Progenitor cell of endocrine pancreas (in vitro differentiated cells): ENCODE measurements around a stretch of chr15.

DNA sequence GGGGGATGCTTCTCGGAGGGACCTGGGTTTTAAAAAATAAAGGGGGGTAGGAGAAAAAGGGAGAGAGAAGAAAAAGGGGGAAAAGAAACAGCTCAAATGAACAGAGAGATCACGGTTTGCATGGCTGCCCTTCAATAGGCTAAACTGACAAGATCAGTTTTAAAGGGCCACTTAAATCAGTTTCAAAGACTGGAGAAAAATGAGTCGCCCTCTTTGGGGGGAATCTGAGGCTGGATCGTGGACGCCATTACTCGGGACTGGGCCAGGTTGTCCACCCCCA, 6.1 kb downstream of the NR2F2 start:
- PRO-cap: no peak

DNA sequence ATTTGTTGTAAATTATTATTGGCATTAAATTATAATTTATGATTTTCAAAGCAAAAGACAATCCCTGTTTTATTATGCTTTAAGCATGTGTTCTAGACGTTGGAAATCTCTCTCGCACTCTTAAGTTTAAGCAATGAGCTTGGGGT, 9.6 kb downstream of the NR2F2 start:
- PRO-cap: no peak

GRCh38 chr15:96359652-96360556, 29.4 kb downstream of the NR2F2 start:
- PRO-cap: no peak

- PRO-cap: no peak
These were observed 86.1 kb downstream of the NR2F2 start for GRCh38 chr15:96416156-96417504.

GRCh38 chr15:96783051-96783545, 452.6 kb downstream of the NR2F2 start:
- PRO-cap: no peak

- PRO-cap: no peak
These were observed 566.5 kb downstream of the NR2F2 start for GRCh38 chr15:96896952-96897410.

DNA sequence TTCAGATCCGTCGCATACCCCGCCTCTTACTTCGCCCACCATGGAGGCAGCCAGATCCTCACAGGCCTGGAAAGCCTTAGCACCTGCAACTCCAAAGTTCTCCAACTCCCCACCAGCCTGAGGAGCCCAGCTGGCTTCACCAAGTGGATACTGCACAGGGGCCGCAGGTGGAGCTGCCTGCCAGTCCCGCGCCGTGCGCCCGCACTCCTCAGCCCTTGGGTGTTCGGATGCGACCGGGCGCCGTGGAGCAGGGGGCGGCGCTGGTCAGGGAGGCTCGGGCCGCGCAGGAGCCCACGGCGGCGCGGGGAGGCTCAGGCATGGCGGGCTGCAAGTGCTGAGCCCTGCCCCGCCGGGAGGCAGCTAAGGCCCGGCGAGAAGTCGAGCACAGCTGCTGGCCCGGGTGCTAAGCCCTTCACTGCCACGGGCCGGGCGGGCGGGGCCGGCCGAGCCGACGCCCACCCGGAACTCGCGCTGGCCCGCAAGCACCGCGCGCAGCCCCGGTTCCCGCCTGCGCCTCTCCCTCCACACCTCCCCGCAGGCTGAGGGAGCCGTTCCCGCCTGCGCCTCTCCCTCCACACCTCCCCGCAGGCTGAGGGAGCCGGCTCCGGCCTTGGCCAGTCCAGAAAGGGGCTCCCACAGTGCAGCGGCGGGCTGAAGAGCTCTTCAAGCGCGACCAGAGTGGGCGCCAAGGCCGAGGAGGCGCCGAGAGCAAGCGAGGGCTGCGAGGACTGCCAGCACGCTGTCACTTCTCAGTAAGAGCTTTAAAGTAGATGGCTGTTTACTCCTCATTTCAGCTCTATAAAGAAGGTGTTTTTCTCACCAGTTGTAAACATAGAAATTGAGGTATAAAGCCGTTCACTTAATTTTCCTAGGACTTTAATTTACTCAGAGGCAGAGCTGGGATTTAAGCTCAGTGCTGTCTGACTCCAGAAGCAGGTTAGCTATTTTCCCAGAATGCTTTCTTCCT, 653.8 kb downstream of the NR2F2 start:
- PRO-cap: bidirectional peak, plus-strand start at position 617 of the sequence, minus-strand start at position 333 of the sequence

DNA sequence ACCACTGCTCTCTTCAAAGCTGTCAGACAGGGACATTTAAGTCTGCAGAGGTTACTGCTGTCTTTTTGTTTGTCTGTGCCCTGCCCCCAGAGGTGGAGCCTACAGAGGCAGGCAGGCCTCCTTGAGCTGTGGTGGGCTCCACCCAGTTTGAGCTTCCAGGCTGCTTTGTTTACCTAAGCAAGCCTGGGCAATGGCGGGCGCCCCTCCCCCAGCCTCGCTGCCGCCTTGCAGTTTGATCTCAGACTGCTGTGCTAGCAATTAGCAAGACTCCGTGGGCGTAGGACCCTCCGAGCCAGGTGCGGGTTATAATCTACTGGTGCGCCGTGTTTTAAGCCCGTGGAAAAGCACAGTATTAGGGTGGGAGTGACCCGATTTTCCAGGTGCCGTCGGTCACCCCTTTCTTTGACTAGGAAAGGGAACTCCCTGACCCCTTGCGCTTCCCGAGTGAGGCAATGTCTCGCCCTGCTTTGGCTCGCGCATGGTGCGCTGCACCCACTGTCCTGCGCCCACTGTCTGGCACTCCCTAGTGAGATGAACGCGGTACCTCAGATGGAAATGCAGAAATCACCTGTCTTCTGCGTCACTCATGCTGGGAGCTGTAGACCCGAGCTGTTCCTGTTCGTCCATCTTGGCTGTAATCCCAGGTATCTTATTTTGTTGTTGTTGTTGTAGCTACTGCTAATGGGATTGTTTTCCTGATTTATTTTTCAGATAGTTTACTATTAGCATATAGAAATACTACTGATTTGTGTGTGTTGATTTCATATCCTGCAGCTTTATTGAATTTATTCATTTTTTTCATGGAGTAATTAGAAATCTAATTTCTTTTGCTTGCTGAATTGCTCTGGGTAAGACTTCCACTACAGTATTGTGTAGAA, 664.6 kb upstream of the ARRDC4 start:
- PRO-cap: unidirectional peak, plus-strand start at position 254 of the sequence; unidirectional peak, minus-strand start at position 425 of the sequence; unidirectional peak, minus-strand start at position 446 of the sequence; unidirectional peak, minus-strand start at position 499 of the sequence; unidirectional peak, minus-strand start at position 642 of the sequence

GRCh38 chr15:98076341-98076804, 115.9 kb downstream of the ARRDC4 start:
- PRO-cap: no peak

DNA sequence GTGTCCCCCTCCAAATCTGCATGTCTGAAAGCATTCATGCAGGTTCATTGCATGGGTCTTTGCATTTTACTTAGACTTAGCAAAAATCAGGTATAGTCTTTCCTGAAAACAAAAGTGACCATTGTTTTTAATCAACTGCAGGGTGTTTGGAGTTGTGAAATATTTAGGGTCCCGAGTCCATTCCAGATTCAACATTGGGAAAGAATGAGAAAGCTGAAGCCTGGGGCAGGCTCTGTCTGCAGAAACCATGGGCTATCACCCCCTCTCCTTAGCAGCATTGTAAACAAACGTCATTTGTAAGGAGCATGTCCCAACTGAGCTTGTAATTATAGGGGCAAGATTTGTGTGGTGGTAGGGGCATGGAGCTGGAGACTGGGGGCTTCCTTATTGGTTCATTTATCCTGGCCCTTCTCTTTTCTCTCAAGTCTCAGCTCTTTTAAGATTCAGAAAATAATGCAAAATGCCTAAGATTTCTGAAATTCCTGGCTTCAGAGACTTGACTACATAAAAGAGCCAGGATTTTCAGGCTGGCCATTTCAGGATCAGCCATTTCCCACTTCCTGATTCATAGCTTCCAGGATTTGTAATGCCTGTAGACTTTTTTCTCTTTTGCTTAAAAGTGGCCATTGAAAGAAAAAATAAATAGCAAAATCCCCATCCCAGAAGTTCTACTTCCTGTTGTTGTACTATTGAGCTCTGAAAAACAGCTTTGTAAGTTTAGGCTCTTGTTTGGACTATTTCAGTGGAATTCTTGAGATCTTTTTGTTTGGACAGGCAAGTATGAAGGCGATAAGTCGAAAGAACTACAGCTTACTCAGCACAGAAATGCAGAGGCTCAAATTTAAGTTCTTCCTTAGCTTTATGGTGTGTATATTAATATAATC, 23.1 kb downstream of the IGF1R start:
- PRO-cap: no peak

- PRO-cap: no peak
These were observed 66.5 kb downstream of the IGF1R start for GRCh38 chr15:98714637-98715425.

GRCh38 chr15:98723113-98723783, 74.9 kb downstream of the IGF1R start:
- PRO-cap: no peak

DNA sequence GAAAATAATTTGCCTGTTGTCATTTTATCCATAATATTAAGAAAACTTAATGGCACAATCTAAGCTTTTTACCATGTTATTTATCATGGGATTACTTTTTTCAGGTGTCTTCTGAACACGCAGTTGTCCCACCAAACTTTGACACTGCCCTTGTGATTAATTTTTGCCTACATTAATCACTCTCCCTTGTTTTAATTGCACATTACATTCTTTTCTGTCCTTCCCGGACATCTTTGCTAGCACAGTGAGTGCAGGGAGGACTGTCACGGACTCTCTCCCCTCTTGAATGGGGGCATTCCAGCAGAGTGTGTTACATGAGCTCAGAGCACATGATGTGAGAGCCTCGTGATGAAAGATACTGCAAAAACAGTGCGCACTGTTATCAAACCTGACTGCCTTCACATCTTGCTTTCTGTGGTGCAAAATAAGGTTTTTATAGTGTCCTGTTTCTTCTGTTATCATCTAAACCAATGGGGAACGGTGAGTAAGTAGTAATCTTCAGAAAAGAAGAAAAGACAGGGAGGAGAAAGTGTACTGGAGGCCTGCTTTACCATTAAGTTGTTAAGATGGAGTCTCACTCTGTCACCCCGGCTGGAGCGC, 167.6 kb downstream of the PGPEP1L start:
- PRO-cap: no peak

GRCh38 chr15:98854013-98855275, 153.1 kb downstream of the PGPEP1L start:
- PRO-cap: no peak

DNA sequence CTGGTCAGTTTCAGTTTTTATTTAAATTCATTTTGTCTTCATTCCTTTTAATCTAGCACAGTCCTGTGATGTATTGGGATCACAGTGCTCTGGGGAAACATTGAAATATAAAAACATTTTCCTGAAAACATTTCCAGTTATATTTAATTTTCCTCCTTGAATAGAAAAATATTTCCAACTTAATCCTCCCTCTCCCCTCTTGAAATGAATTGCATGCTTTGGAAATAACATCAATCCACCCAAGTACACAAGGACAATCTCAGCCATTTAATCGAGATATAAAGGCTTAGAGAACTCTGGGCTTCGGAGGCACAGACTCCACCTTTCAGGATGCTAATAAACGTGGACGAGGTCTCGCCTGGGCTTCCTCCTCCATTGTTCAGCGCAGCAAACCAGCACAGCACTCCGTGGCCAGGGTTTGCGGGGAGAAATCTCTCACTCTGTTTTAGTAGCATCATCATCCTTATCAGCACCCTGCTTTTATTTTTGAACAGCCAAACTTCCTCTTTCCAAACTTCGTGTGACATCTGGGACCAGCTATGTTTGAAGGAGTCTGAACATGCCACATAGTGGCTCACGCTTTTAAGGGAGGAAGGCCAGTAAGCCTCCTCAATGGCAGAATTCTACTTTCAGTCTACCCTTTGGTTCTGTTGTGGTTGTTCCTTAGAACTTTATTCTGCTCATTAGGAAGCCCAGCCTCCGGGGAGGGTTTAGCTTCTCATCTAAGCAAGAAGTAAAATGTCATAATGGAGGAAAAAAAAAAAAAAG, 149.1 kb downstream of the PGPEP1L start:
- PRO-cap: no peak

DNA sequence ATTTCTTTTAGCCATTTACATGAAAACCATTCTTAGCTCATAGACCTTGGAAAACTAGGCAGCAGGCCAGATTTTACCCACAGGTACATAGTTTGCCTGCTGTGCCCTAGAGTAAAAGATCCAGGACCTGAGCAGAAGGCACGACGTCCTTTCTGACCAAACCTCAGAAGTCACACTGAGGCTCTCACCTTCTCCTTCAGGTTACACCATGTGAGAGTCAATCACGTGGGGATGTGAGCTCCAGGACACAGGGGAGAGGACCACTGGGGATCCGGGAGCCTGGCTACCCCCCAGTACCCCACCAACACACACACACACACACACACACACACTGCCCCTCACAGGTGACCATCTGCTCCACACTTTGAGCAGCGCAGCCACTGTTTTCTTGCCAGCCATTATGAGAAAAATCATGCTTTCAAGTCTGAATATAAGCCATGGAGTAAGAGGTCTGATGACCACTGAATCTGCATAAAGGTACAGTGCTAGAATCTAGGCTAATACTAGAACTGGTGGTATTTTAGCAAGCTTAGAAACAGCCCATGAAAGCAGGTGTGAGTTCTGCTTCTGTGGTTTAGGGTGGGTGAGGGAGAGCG, 55.5 kb downstream of the PGPEP1L start:
- PRO-cap: no peak

DNA sequence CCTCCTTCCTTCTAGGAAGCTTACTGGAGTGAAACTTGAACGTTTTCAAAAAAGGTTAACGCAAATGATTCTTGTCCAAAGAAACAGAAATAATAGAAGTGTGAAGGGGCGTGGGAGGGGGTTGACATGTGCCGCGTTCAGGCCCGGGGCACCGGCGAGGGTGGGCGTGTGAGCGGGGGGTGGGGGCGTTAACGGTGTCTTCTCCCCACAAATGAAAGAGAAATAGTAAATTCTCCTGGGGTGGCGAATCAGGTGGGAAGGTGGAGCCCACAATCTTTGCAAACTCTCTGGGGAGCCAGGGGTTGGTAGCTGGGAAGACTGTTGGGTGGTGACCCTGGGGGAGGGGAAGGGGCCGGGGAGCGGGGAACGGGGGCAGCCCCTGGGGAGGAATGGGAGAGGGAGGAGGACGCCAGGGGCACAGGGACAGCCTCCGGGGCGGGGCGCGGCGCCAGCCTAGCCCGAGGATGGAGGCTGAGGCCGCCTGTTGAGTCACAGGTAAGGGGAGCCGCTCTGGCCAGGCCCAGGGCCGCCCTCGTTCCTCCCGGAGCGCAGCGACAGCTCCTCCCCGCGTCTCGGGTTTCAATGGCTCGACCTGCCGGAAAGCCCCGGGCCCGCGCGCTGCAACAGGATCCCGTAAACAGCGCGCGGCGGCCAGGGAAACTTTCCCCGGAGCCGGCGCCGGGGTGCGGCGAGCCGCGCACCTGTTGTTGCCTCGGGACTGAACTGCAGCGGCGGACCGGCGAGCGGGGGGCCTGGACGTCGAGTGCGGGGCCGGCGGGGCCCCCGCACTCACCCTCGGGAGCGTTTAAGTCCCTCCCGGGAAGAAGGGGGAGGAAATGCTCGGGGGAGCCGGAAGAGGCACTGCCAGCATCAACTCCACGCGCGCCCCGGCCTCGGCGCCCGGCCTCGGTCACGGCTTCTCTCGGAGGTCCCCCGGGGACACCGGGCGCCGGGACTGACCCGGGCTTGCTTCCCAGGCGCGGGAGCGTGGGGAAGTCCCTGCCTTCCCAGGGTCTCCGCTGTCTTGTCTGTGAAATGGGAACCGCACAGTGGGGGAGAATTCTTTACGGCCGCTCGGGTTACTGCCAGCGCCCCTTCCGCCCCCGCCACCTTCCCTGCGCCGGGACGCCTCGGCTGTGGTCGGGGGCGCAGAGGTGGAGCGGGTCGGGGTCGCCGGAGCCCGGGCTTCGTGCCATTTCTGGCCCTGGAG, 7.1 kb upstream of the PGPEP1L start:
- PRO-cap: bidirectional peak, plus-strand start at position 662 of the sequence, minus-strand start at position 765 of the sequence; bidirectional peak, plus-strand start at position 1,137 of the sequence, minus-strand start at position 1,032 of the sequence

DNA sequence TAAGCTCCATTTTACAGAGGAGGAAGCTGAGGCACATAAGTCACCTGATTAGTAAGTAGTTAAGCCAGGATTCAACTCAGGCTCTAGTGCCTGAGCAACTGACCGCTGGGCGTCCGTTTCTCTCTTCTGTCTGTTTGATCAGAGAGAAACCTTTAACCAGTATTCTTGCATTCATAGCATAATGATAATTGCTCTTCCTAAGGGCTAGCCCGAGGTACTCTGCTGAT, 3.7 kb downstream of the SYNM start:
- PRO-cap: no peak

- PRO-cap: no peak
These were observed 15.9 kb downstream of the SYNM start for GRCh38 chr15:99120769-99121201.

DNA sequence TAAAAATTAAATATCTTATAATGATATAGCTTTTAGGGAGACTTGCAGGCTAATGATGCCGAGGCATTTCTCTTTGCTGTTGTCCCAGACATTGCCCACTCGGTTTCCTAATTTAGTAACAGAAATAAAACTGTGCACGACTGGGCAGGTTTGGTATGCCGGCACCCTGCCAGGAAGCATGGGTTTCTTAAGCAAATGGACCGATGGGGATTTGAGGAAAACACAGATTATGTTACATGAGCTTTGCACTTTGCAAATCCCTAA, 54.8 kb downstream of the LRRC28 start:
- PRO-cap: no peak